Left cardiac atrium (tissue), 1 donor: ENCODE results near the gene HAND1.

DNA sequence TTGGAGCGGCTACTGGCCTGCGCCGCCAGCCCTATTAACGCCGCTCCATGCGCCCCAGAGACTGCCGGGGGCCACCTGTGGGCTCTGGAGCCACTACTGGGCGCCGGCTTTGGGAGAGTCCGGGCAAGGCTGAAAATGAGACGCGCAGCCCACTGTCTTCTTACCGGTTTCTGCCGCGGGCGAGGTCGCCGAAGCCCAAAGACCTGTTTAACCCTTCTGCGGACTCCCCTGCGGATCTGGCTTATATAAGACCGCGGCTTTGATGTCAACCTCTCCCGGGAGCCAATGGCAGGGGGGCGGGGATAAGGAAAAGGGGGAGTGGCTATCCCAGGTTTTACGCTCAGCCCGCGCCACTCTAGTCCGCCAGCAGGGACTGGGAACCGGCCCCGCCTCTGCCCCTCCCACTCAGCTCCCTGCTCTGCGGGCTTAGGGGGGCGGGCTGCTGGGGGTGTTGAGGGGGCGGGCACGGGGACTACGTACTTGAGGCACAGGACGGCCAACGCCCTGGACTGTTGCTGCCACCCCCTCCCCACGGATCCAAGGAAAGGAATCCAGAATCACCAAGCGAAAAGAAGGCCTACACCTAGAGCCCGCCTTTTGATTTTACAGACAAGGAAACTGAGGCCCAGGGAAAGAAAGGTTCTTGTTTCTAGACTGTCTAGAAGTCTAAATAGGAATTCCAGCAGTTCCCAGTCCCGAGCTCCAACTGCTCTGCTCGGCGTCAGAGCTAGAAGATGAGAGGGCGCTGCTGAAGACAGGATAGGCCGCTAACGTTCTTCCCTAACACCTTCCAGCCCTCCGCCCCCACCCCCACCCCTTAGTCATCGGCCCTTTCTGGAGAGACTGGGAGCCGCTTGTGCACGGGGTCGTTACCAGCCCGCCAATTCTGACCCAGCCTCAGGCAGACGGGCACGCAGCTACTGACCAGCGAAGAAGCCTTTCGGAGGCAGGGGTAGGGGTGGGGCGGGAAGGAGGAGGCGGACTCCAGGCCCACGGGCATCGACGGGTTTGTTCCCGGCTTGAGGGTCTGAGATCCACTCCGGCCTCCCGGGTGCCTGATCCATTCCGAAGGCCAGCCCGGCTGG is at the start of gene HAND1:
Gene HAND1, minus strand, starts transcription at position 218 of the 1,085 bp plus-strand sequence.
- PRO-cap, result no peak

GRCh38 chr5:154479843-154480300 is 1.8 kb upstream of the HAND1 start:
- PRO-cap, result no peak

GRCh38 chr5:154608353-154608692 is 130.3 kb upstream of the HAND1 start:
- PRO-cap, result no peak

DNA sequence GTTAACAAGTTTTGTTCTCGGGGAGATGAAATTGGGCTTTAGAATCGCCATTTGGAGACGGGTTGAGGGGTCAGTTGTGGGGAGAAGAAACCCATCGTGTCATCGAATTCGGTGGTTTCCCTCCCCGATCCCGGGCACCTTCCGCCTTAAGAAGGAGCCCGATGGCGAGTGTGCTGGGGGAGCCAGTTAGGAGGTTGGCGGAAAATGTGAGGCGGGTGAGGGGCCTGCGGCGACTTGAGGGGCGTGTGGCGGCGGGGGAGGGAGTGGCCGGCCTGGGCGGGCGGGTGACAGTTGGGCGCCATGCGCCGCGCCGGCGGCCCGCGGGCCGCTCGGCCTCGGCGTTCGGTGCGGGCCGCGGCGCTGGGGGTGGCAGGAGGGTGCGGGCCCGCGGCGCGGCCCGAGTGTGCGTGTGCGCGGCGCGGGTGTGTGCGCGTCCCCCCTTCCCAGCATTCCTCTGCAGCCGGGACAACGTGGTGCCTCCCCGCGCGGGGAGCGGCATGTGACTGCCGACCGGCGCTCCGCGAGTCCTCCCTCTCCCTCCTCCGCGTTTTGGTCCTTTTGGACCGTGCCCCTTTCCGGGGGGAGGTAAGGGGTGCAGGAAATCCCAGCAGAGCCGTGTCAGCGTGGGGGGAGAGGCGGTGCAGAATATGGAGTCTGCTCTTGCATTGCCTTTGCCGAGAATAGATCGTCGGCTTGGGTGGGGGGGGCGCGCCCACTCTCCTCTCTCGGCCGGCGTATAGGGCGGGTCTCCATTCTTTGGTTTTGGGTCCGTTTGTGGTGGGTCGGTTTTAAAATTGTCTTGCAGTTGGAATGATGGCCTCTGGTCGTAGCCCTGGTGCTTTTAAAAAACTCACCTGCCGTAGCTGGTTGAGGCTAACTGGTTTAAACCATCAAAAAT is 1.8 kb downstream of the LARP1 start:
- PRO-cap, result bidirectional peak, plus-strand start at position 290 of the sequence, minus-strand start at position 170 of the sequence; bidirectional peak, plus-strand start at position 468 of the sequence, minus-strand start at position 405 of the sequence

- PRO-cap, result no peak
Observed at GRCh38 chr5:154758867-154759840, 4.0 kb downstream of the LARP1 start.

- PRO-cap, result no peak
Observed at GRCh38 chr5:154779865-154780513, 24.8 kb downstream of the LARP1 start.

DNA sequence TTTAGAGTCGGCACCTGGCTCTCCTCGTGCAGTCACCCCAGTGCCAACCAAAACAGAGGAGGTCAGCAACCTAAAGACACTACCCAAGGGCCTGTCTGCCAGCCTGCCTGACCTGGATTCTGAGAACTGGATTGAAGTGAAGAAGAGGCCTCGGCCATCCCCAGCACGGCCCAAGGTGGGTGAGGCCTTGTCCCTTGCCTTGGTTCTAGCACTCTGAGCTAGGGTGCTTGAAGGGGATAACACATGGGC is 44.6 kb downstream of the LARP1 start:
- PRO-cap, result no peak

- PRO-cap, result no peak
Observed at GRCh38 chr5:154817183-154818271, 32.9 kb downstream of the FAXDC2 start.

DNA sequence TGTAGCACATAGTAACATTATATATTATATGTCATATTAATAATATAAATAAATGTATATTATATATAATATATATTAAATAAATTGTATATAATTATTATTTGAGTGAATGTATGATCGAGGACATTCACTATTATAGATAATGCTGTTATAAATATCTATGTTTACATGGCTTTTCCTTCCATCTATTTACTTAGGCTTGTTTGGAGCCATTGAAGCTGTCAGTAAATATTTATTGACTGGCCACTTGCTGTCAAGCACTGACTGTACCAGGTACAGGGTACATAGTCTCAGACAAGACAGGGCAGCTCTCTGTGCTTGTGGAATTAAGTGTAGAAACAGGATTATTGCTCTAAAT is 16.4 kb downstream of the FAXDC2 start:
- PRO-cap, result no peak

GRCh38 chr5:154859420-154859766 is 966 bp downstream of the CNOT8 start:
- PRO-cap, result no peak

GRCh38 chr5:157109629-157110294 is 918 bp upstream of the HAVCR2 start:
- PRO-cap, result no peak

DNA sequence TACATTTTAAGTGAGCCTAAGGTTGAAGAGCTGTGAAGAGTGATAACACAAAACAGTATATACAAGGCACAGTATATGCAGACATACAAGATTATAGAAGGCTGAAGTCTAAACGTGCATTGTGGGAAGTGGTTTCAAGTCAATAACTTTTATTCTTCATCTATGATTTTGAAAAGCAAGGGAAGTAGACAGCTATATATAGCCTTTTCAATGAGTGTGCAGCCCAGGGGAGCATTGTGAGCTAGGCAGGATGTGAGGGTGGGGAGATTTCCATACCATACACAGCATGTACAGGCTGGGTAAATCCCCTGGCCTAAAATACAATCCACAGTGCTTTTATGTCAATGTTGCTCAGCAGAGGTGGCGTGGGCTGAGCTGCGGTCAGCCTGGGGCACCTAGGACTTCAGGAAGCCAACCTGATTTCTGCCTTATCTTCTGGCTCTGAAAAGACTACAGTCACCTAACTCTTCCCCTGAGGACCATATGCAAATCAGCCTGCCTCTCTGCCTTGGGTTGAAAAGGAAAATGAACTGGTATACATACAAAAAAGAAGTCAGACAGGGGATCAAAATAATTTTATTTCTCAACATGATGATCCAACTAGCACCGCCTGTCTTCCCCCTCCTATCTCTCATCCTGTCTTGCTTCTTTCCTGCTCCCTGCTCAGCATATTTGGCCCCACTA is 6.3 kb upstream of the GARIN3 start:
- PRO-cap, result no peak

DNA sequence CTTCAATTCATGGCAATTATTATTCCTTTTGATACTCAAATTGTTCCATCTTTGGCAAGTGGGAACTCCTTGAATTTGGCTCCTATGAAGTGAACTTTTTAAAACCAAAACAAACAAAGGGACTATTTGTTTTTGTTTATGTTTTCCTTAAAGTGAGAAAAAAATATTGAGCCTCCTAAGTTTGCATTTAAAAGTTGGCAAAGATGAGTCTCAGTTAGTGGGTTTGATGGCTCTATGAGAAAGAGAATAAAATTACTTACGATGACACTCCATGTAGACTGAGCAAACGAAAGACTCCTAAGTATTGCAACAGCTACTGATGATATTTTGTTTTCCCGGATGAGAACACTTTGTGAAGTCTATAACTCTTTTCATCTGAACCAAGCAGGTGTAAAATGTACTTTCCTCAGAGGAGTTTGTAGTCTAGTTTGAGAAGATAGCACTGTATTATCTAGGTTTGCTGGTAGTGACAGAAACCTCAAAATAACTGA is 1.8 kb upstream of the ITK start:
- PRO-cap, result no peak

- PRO-cap, result no peak
Observed at GRCh38 chr5:157182162-157182632, 1.6 kb downstream of the ITK start.

GRCh38 chr5:157189194-157189769 is 8.6 kb downstream of the ITK start:
- PRO-cap, result no peak

DNA sequence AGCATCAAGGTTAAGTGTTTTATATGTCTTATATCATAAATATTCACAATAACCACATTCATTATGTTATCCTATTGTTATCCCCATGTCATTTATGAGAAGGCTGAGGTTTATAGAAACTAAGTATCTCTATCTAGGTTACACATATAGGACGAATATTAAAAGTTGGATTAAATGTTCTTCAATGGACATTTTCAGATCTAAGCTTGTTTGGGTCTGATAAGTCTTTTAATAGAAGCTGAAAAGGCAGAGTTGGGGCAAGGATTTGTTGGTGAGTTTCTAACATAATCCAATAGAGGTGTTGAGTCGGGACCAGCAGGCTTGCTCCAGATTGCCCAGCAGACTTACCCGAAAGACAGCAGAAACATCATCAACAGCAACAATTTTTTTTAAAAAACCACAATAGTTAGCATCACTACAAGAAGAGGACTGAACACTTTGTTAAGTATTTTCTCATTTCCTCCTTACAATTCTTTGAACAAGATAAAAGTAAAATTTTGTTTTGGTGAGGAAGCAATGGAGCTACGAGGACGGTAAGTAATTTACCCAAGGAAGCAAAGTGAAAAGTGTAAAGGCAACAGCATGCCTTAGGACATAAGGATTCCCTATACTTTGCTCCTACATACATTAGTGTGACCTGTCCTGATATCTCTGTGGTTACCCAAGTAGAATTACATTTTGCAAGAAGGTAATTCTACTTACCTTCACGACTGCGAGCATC is 13.0 kb downstream of the ITK start:
- PRO-cap, result no peak

DNA sequence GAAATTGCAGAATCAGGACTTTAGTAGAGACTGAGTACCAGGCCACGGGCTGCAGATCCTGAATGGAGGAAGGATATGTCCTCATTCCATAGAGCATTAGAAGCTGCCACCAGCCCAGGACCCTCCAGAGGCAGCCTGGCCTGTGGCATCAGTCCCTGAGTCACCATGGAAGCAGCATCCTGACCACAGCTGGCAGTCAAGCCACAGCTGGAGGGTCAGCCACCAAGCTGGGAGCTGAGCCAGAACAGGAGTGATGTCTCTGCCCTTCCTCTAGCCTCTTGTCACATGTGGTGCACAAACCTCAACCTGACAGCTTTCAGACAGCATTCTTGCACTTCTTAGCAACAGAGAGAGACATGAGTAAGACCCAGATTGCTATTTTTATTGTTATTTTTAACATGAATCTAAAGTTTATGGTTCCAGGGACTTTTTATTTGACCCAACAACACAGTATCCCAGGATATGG is 13.2 kb upstream of the CYFIP2 start:
- PRO-cap, result no peak

DNA sequence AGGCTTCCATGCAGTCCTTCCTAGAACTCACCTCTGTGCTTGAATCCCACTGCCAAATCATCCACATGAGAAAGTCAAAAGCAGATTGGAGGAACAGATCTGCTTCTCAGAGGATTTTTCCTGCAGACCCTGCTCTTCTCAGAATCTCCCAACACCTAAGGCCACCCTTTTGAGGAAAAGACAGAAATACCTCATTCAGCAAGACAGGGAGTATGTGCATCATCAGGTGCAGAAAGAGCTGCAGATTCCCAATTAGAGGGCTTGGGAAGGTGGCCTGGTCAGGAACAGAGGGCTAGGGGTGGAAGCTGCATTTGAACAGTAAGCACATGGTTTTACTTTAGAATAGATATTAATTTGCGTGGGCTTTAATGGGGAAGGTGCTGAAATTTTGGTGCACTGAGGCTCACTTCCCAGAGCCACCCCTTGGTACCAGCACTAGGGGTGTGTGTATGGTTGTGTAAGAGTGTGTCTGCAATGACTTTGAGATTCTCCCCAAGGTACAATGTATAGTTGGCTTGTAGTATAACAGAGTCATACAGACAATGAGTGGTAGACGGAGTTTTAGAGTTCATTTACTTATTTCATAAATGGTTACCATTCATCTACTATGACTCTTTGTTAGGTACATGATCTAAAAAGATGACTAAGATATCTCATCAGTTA is 9.3 kb upstream of the CYFIP2 start:
- PRO-cap, result no peak

- PRO-cap, result no peak
Observed at GRCh38 chr5:157309357-157310037, 36.0 kb downstream of the FNDC9 start.

DNA sequence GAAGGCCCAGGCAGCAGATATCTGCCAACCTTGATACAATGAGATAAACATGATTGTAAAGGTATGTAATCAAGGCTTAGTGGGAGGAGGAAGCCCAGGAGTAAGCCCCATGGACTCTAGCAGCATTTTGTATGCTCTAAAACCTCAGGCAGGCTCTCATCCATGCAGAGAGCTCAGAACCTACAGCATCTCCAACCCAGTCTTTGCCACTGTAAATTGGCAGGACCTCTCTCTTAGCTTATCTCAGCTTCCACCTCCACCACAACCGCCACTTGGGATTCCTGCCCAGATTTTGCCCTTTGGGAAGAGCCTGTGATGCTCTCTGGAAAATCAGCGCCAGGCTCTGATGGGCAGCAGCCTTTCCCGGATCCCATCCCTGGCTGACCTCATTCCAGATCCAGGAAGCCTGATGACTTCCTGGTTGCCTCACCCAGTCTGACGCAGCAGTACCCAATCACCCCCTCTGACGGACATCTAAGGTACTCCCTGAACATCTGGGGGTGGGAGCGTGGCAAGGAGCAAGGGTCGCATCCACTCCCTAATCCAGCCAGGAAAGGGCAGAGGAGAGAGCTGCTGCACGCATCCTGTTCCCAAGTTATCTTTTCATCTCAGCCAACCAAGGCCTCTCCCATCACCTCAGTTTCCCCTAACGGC is 54.2 kb downstream of the ADAM19 start:
- PRO-cap, result no peak